Prostate gland (tissue), 2 donors: ENCODE measurements around a stretch of chr2.

DNA sequence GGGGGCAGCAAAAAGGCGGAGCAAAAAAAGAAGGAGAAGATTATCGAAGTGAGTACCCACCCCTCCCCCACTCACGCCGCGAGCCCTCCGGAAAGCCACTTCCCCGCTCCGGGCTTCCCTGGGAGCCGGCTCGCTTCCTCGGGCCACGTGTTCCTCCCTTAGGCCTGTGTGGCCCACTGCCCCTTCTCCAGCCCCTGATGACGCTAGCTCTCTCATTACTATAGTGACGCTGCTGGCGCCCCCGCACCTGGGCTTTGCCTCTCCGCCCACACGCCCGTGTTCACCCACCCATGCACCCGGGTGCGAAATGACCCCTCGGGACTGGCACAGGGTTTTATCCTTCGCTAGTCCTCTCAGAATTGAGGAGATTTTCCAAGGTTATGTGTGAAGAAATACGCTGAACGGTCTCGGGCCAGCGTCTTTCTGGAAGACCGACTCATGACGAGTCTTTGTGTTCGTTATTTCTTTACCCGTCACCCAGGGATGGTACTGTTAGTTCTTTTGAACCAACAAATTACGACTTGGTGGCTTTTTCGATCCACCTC, 422 bp downstream of the ZC3H15 start:
- PRO-cap = no peak
- RAMPAGE, long total RNA, 2 experiments = no peak in any of the 2 experiments

- PRO-cap = no peak
- RAMPAGE, long total RNA, 2 experiments = no peak in any of the 2 experiments
Measured at GRCh38 chr2:186679476-186680268, 14.2 kb upstream of the FAM171B start.

DNA sequence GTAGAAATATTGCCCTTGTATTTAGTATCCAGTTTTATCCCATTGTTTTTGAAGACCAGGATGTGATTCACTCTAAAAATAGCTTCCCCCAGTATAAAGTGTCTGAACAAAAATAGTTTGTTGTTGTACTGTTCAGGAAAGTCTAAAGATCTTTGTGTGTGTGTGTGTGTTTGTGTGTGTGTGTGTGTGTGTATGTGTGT, 145.4 kb downstream of the CALCRL start:
- PRO-cap = no peak
- RAMPAGE, long total RNA, 2 experiments = no peak in any of the 2 experiments

GRCh38 chr2:187532469-187533365, 21.5 kb downstream of the TFPI start:
- PRO-cap = no peak
- RAMPAGE, long total RNA, 2 experiments = no peak in any of the 2 experiments

- PRO-cap = no peak
- RAMPAGE, long total RNA, 2 experiments = no peak in any of the 2 experiments
Measured at GRCh38 chr2:187552965-187553607, 1.1 kb downstream of the TFPI start.

DNA sequence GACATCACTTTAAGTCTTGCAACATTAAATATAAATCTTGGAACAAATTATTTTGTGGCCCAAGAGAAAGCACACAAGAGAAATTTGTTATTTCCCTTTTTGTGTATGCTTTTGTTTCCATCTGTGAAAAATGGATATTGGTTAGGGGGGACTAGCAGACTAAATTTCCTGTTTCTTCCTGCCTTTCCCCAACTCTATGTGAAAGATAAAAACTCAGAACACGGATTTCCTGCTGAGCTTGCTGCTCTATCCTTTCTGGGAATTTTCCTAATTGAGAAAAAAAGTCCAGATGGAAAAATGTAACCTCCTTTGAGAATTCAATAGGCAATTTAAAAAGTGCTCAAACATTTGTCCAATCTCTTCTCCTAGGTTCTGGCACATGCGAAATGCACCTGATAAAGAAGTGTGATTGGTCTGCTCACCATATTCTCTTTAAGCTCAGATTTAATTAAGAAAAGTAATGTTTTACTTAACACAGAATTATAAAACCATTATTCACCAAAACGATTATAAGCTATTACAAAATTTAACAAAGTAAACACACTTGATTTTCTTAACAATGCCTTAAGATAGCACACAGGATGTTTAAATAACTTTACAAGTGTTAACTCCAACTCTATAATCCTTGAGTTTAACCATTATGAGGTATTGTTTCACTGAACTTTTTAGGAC, 21.2 kb upstream of the TFPI start:
- PRO-cap = no peak
- RAMPAGE, long total RNA, 2 experiments = no peak in any of the 2 experiments

DNA sequence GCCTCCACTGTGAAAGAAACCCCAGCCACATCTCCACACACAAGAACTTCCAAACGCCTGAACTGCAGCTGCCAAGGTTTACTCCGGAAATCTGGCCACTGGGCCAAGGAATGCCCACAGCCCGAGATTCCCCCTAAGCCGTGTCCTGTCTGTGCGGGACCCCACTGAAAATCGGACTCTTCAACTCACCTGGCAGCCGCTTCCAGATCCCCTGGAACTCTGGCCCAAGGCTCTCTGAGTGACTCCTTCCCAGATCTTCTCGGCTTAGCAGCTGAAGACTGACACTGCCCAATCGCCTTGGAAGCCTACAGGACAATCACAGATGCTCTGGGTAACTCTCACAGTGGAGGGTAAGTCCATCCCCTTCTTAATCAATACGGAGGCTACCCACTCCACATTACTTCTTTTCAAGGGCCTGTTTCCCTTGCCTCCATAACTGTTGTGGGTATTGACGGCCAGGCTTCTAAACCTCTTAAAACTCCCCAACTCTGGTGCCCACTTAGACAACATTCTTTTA, 256.2 kb upstream of the GULP1 start:
- PRO-cap = no peak
- RAMPAGE, long total RNA, 2 experiments = no peak in any of the 2 experiments

DNA sequence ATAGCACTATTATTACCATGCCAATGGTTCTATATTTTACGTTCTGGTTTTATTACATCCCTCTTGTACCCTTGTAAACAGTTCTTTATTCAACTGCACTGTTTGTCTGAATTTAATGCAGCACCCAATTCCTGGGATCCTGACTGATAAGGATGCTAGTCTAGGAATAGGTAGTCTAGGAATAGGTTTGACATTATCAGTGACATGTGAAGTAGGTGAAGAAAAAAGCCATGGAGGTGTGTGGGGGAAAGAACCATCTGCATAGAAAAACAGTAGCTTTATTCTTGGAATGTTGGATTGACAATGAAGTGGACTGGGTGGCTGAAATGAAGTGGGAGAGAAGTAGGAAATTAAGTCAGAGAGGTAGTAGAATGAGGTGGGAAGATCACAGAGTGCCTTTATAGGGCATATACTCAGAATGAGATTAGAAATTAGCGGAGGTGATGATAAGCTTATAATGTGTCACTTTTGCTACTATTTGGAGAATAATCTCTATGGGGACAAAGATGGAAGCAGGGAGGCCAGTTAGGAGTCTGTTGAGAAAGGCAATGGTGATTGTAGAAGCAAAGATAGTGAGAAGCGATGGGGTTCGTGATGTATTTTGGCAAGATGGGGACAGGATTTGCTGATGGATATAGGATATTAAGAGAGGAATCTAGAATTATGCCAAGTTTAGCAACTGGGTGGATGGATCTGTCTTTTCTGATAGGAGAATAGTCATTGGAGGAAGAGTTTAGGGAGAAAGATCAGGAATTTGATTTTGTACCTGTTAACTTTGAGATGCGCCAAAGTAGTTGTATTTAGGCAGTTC, 37.7 kb downstream of the GULP1 start:
- PRO-cap = no peak
- RAMPAGE, long total RNA, 2 experiments = no peak in any of the 2 experiments

DNA sequence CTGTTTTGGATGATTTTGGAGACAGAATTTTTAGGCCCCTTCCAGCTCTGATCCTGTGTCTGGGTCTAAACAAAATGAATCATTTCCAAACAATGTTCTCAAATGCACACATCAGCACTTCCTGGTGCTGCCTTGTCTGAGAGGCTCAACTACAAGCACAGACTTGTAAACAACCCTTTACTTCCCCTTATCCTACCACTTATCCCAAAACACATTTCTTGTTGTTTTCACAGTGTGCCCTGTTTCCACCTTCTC, 71.3 kb upstream of the COL3A1 start:
- PRO-cap = no peak
- RAMPAGE, long total RNA, 2 experiments = no peak in any of the 2 experiments

DNA sequence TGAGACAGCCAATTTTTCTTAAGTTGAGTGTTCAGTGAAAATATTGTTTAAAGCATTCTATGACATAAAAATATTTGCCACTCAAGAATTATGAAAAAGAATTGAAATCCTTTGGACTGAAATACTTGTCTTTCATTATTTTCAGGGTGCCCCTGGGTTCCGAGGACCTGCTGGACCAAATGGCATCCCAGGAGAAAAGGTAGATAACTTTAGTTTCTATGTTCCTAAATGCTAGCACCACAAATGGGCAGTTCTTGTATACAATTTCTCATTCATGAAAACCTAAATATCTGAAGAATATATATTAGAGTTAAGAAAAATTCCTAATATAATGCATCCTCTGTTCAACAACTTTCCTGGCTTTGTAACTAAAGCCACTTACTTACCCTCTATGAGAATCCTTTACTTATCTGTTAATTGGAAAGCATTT, 20.7 kb downstream of the COL3A1 start:
- PRO-cap = no peak
- RAMPAGE, long total RNA, 2 experiments = no peak in any of the 2 experiments

- PRO-cap = no peak
- RAMPAGE, long total RNA, 2 experiments = no peak in any of the 2 experiments
Measured at GRCh38 chr2:189160481-189161099, 19.0 kb downstream of the COL5A2 start.

GRCh38 chr2:189347354-189347955, 93.8 kb upstream of the WDR75 start:
- PRO-cap = no peak
- RAMPAGE, long total RNA, 2 experiments = no peak in any of the 2 experiments

DNA sequence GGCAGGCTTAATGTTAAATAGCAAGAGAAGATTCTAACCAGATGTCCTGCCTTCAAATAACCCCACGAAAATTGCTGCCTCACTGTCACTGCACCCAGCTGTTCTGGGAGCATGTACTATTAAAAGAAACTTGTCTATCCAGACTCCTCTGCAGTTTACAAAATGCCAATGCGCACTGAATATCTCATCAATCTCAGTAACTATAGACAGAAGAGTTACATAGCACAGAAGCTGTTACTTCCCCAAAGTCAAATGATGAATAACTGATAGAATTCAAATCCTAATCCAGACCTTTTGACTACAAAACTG, 43.9 kb downstream of the WDR75 start:
- PRO-cap = no peak
- RAMPAGE, long total RNA, 2 experiments = no peak in any of the 2 experiments

DNA sequence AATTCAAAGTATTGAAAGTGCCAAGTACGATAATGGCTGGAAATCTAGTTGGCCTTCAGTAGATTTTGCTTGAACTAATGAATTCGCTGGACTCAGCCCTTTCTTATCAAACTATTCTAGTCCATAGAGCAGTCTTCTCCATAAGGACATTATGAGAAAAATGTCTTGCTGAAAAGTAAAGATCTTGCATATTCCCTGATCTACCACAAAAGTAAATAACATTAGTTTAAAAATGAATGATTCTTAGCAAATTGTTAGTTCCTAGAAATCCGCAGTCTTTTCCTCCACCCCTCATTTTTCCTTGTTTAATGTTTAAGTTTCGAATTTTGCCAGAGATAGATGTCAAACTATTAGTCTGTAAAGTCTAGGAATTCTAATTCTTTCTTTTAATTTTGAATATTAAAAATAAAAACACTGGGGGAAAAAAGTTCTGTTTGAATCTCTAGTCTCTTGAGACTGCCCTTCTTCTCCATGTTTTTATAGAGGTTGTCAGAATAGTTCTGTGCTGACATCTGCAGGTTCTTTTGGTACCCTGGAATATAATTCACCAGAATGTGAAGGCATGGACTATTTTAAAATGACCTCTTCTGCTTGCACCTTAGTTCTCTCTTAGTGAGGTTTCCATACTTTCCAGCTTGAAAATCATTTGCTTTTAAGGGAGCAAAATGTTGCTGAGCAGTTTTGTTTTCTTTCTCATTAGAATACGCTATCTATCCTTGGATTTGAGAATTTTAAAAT, 2.7 kb downstream of the C2orf88 start:
- PRO-cap = no peak
- RAMPAGE, long total RNA, 2 experiments = no peak in any of the 2 experiments

GRCh38 chr2:190441253-190441964, 33.3 kb downstream of the MFSD6 start:
- PRO-cap = no peak
- RAMPAGE, long total RNA, 2 experiments = no peak in any of the 2 experiments

- PRO-cap = no peak
- RAMPAGE, long total RNA, 2 experiments = no peak in any of the 2 experiments
Measured at GRCh38 chr2:190442126-190443127, 34.3 kb downstream of the MFSD6 start.

- PRO-cap = no peak
- RAMPAGE, long total RNA, 2 experiments = no peak in any of the 2 experiments
Measured at GRCh38 chr2:190500791-190501505, 33.6 kb downstream of the NEMP2 start.

DNA sequence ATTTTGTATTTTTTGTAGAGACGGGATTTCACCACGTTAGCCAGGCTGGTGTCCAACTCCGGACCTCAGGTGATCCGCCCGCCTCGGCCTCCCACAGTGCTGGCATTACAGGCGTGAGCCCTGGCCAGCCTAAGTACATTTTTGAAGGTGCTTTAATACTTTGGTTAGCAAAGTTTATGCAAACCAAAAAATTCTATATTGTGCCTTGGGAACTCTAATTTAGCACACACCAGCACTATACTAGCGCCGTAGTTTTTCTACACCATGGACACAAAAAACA, 1.1 kb upstream of the NAB1 start:
- PRO-cap = no peak
- RAMPAGE, long total RNA, 2 experiments = no peak in any of the 2 experiments

- PRO-cap = no peak
- RAMPAGE, long total RNA, 2 experiments = no peak in any of the 2 experiments
Measured at GRCh38 chr2:190655002-190655452, 6.1 kb downstream of the NAB1 start.

DNA sequence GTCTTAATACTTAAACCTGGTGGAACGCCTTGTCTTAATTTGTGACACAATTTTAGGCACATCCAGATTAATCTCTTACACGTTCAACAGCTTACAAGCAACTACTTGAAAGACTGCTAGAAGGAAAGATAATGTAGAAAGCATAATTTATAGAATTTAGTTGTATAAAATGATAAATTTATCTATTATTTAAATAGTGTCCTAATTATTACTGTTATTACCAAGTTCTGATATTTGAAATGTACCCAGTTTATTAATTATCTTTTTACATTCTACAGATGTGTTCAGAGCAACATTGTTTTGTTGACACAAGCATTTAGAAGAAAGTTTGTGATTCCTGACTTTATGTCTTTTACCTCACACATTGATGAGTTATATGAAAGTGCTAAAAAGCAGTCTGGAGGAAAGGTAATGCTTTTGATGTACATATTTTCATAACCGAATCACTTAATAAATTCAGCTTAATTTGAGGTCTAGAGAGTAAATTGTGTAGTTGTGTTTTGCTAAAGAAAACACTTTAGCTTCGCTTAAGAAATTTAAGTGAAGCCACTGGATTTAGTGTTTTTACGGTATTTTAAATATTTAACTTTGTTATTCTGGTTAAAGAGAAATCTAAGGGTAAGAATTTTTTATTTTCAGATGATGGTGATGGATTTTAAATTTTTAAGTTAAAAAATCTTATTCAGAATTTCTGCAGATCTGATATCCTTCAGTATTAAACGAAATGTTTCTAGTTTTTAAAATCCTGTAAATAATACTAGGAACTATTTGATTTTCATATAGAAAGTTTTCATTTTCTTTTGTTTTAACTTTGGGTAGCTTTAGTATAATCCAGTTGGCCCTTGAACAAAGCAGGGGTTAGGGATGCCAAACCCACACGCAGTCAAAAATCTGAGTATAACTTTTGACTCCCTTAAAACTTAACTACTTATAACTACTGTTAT, 19.9 kb downstream of the GLS start:
- PRO-cap = no peak
- RAMPAGE, long total RNA, 2 experiments = no peak in any of the 2 experiments